AG10803 (cell line): ENCODE results near the genes AFDN and KIF25.

- RRBS = no CpG with 5 or more reads among the region's 26 CpGs
Measured at GRCh38 chr6:167121829-167122846, 758 bp upstream of the CCR6 start.

GRCh38 chr6:167493771-167494811 is 169.2 kb downstream of the TTLL2 start:
- RRBS = no CpG with 5 or more reads among the region's 34 CpGs

DNA sequence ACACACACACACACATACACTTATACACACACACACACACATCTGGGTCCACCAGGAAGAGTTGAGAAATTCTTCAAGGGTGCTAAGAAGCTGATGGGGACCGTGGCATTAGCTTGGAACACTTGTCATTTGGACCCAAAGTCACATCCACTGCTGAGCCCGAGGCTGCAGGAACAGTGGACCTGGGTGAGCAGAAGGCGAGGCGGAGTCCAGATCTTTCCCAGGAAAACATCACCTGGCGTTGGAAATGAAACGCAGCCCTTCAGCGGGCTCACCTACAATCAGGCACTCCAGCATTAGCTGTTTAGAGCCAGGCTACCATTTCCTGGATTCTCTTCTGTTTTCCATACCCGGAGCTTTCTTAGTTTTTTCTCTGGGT is 170.6 kb downstream of the TTLL2 start:
- RRBS = no CpG with 5 or more reads among the region's 8 CpGs

DNA sequence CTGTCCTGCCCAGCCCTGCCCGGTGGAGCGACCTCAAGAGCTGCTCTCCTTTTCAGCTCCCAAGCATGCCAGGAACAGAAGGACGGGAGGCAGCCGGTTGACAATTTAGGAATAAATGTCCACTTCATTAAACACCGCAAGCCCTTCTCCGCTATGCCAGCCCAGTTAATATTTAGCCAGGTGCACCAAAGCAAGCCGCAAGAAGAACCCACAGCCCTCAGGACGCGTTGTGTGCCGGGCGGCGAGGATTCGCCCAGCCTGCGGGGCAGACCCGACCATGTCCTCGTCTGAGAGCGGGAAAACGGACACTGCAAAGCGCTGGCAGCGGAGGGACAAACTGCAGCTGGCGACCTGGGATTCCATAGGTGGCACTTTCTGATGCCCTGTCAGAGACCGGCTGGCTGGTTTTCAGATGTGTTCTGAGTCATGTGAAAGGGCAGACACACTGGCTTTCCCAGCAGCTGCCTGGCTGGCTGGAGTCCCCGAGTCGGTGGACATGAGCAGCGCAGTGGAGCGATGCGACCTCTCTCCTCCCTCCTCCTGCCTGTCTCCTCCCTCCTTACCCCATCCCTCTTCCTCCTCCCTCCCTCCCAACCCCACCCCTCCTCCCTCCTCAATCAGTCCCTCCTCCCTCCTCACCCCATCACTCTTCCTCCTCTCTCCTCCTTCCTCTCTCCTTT is 222.0 kb downstream of the TTLL2 start:
- RRBS = no CpG with 5 or more reads among the region's 27 CpGs

DNA sequence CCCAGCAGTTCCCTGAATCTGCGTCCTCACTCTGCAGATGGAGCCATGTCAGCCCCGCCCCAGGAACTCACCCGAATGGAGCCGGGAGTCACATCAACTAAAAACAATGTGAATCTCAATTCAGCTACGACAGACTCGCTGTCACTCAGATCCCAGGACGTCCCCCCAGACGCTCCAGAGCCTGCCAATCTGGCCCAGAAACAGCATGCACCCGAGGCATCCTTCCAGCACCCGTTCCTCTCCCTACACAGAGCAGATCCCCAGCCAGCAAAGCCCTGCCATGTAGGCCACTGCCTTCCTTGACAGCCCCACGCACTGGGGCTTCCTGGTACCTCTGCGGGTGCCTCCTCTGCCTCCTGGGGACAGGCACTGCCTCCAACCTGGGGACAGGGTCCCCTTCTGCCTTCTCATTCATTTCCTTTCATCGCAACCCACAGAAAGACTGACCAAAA is 248.0 kb downstream of the TTLL2 start:
- RRBS = no CpG with 5 or more reads among the region's 13 CpGs

- RRBS = no CpG with 5 or more reads among the region's 43 CpGs
Measured at GRCh38 chr6:167574380-167575492, 249.8 kb downstream of the TTLL2 start.

- RRBS = no CpG with 5 or more reads among the region's 9 CpGs
Measured at GRCh38 chr6:167670807-167671303, 155.9 kb upstream of the AFDN start.

- RRBS = no CpG with 5 or more reads among the region's 12 CpGs
Measured at GRCh38 chr6:167682140-167682578, 144.6 kb upstream of the AFDN start.

DNA sequence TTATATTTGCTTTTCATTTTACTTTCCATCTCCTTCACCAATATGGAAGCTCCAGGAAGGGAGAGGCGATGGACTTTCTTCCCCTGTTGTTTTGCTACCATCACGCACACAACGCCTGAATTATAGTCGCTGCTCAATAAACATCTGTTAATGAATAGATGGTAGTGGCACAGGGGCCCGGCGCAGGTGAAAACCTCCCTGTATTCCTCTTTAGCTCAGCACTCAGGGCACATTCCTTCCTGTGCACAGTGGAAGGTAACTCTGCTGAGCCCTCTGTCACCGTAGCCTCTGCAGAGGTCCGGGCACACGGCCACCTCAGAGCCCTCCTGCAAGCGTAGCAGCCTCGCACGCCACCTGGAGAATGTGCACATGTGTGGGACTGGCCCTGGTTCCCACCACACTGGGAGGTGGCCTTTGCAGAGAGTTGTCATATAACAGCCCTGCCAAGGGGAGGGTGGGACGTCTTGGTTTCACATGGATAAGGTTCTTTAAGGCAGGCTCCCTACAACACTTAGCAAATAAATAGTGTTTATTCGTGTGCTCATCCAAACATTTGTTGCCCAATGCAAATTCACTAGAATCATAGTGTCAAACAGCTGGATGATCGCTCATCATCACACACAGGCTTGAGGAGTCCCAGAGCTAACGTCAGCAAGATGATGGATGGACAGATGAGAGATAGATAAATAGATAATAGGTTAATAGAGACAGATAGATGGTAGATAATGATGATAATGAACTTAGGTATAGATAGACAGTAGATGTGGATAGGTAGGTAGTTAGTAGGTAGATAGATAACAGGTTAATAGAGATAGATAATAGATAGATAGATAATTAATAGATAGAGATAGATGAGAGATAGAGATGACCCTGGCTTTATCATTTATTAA is 32.3 kb upstream of the AFDN start:
- RRBS = no CpG with 5 or more reads among the region's 16 CpGs

- RRBS = 2% methylated on average over 55 of the region's 165 CpGs
Measured at GRCh38 chr6:167826243-167827346, at the start of gene AFDN. Gene AFDN, plus strand, starts transcription at chr6:167826911.

- RRBS = no CpG with 5 or more reads among the region's 7 CpGs
Measured at GRCh38 chr6:167850488-167851208, 23.9 kb downstream of the AFDN start.

GRCh38 chr6:167870167-167870738 is 43.5 kb downstream of the AFDN start:
- RRBS = no CpG with 5 or more reads among the region's 4 CpGs

GRCh38 chr6:167971252-167971811 is 26.1 kb upstream of the KIF25 start:
- RRBS = no CpG with 5 or more reads among the region's 3 CpGs

GRCh38 chr6:167997293-167997744 is at the start of gene KIF25:
Gene KIF25, plus strand, starts transcription at chr6:167997671.
- RRBS = 63% methylated on average over 1 of the region's 15 CpGs

GRCh38 chr6:168102311-168102939 is 23.4 kb upstream of the FRMD1 start:
- RRBS = no CpG with 5 or more reads among the region's 9 CpGs

- RRBS = no CpG with 5 or more reads among the region's 7 CpGs
Measured at GRCh38 chr6:168207043-168207284, 112.6 kb downstream of the DACT2 start.

DNA sequence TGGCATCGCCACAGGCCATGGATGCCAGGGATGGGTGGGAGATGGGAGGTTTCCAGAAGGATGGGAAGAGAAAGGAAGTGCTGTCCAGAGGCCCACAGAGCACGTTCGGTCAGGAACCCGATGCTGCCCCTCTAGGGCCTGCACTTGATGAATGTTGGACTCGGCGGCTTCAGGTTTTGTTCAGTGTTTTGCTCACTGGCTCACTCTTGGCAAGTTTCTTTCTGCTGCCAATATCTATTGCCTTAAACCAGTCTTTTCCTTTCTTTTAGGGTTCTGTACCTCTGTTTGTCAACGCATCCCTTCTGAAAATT is 97.7 kb downstream of the DACT2 start:
- RRBS = no CpG with 5 or more reads among the region's 7 CpGs

- RRBS = no CpG with 5 or more reads among the region's 15 CpGs
Measured at GRCh38 chr6:168280690-168281398, 38.7 kb downstream of the DACT2 start.

- RRBS = 70% methylated on average over 4 of the region's 23 CpGs
Measured at GRCh38 chr6:168457359-168457897, 16.4 kb downstream of the SMOC2 start.

DNA sequence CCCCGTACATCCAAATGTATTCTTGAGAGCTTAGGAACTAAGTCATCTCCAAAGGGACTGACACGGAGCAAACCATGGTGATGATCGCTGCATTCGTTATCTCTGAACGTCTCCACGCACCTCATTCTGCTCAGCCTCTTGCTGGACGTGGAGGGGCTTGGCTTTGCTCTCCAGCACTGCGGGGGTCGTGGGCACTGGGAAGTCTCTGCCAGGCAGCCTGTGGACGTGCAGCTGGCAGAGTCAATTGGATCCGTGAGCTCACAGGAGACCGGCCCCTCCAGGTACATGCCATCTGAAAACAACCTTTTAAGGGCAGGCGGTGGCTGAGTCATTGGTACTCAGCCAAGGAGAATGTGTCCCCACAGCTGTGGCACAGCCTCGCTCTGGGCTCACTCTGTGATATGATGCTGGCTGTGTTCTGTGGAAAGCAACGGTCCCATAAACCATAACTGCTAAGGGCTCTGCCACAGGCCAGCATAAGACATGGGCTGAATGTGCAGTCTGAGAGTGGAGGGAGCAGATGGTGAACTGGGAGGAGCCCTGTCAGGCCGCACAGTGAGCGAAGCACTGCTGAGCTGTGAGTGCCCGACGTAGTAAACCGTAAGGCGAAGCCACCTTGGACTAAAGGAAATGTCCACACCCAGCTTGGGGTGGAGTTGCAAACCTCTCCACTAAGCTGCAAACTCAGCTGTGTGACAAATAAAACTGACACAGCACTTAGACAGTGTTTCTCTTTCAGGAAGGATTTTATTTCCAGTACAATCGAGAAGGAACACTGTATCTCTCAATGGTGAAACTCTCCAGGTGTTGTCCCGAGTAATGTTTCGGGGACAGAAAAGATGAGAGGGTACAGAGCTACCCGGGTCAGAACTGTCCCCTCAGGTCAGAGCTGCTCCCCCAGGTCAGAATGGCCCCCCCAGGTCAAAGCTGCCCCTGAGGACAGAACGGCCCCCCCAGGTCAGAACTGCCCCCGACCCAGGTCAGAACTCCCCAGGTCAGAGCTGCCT is 375.8 kb downstream of the THBS2 start:
- RRBS = no CpG with 5 or more reads among the region's 27 CpGs